Vein endothelial cell (primary cell): ENCODE measurements around the gene DIP2A.

- CAGE, long polyA plus RNA: no peak
Measured at GRCh38 chr21:45455011-45456379, 50.5 kb downstream of the COL18A1 start.

GRCh38 chr21:45550061-45551340, 8.3 kb upstream of the SLC19A1 start:
- CAGE, long polyA plus RNA: no peak

- CAGE, long polyA plus RNA: no peak
Measured at GRCh38 chr21:45556038-45556558, 13.9 kb upstream of the SLC19A1 start.

- CAGE, long polyA plus RNA: no peak
Measured at GRCh38 chr21:45642326-45643326, 899 bp upstream of the PCBP3 start.

- CAGE, long polyA plus RNA: no peak
Measured at GRCh38 chr21:45747737-45748140, 104.2 kb downstream of the PCBP3 start.

DNA sequence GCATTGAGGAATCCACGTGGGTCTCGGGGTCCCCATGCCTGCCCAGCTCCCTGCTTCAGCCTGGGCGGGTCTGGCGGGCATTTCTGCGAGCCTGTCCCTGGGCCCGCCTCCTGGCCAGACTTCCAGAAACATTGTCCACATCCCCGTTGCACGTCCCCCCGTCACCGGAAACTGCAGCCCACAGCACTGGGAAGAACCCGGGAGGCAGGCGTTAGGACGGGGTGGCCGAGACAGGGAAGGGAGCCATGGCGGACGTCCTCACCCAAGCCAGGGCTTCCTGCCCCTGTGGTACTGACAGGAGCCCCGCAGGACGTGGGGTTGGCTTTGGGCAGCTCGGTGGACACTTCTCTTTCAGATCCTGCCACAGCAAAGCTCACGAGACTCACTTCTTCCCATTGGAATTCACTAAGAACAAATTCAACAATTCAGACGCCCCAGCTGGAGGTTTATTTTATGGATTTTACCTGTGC, 113.0 kb upstream of the COL6A1 start:
- CAGE, long polyA plus RNA: no peak

GRCh38 chr21:46064930-46065961, 32.7 kb upstream of the COL6A2 start:
- CAGE, long polyA plus RNA: no peak

DNA sequence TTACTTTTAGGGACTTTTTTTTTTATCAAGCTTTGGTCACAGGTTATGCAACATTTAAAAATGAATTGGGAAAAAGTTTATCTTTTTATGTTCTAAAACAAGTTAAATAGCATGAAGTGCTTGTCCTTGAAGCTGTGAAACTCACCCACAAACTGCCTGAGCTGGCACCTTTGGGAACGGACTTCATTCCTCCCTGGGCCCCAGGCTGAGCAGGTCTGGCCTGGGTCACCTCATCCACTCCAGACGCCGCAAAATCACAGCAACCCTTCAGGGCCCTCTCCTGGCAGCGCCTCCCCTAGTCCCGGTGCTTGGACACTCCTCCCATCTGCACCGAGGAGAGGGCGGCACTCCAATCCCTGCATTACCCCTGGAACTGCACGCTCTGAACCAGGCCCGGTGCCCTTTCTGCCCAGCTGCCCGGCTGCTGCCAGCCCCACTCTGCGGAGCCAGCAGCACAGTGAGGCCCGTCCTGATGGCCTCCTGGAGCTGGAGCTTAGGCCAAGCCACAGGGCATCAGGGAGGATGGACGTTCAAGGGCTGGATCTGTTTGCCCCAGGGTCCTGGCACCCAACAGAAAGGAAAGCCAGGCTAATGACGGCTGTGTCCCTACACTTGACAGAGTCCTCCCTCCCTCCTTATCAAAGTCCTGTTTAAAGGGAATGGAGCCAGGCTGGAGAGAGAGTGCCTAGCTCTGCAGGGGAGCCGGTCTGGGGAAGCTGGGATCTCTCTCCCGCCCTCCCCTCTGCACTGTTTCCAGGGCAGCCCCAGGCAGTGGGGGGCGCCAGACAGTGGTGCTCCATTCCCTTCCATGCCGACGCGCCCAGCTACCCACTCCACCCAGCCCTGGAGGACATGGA, 12.6 kb downstream of the COL6A2 start:
- CAGE, long polyA plus RNA: no peak

GRCh38 chr21:46126257-46126980, 28.5 kb downstream of the COL6A2 start:
- CAGE, long polyA plus RNA: no peak

GRCh38 chr21:46129597-46129845, 25.9 kb downstream of the FTCD start:
- CAGE, long polyA plus RNA: no peak

GRCh38 chr21:46199329-46199967, 15.2 kb upstream of the SPATC1L start:
- CAGE, long polyA plus RNA: no peak

DNA sequence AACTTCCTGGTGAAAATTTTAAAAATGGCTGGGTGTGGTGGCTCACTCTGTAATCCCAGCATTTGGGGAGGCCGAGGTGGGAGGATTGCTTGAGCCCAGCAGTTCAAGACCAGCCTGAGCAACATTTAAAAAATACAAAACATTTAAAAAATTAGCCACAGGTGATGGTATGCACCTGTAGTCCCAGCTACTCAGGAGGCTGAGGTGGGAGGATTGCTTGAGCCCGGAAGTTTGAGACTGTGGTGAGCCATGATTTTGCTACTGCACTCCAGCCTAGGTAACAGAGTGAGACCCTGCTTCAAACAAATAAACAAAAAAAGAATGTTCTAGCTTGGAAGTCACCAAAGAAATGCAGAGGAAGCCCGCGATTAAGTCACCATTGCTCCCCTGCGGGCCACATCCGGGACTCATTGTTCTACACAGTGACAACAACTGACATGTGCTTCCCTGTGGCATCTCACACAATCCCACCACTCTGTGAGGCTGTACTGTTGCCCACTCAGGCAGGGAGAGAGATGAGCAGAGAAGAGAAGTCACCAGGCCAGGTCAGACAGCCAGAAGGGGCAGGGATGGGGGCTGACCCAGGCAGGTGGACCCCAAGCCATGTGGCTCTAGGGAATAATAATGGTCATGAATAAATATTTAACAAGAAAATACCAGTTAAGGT, 18.5 kb upstream of the SPATC1L start:
- CAGE, long polyA plus RNA: no peak

GRCh38 chr21:46320142-46321261, 3.2 kb downstream of the C21orf58 start:
- CAGE, long polyA plus RNA: no peak

GRCh38 chr21:46346096-46346327, 22.1 kb downstream of the PCNT start:
- CAGE, long polyA plus RNA: no peak

GRCh38 chr21:46425460-46426024, 33.1 kb upstream of the DIP2A start:
- CAGE, long polyA plus RNA: no peak

DNA sequence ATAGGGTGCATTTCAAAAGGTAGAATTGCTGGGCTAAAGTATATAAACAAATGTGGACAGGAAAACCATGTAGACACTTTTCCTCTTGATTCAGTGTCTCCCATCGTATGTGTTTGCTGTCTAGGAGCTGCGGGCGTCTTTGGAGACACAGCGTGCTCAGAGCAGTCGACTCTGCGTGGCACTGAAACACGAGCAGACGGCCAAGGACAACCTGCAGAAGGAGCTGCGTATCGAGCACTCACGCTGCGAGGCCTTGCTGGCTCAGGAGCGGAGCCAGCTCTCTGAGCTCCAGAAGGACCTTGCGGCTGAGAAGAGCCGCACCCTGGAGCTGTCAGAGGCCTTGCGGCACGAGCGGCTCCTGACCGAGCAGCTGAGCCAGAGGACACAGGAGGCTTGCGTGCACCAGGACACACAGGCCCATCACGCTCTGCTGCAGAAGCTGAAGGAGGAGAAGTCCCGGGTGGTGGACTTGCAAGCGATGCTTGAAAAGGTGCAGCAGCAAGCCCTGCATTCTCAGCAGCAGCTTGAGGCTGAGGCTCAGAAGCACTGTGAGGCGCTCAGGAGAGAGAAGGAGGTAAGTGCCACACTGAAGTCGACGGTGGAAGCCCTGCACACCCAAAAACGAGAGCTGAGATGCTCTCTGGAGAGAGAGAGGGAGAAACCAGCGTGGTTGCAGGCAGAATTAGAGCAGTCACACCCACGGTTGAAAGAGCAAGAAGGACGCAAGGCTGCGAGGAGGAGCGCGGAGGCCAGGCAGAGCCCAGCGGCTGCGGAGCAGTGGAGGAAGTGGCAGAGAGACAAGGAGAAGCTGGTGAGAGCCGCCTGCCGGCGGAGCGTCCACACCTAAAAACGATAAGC, 27.1 kb upstream of the DIP2A start:
- CAGE, long polyA plus RNA: no peak

DNA sequence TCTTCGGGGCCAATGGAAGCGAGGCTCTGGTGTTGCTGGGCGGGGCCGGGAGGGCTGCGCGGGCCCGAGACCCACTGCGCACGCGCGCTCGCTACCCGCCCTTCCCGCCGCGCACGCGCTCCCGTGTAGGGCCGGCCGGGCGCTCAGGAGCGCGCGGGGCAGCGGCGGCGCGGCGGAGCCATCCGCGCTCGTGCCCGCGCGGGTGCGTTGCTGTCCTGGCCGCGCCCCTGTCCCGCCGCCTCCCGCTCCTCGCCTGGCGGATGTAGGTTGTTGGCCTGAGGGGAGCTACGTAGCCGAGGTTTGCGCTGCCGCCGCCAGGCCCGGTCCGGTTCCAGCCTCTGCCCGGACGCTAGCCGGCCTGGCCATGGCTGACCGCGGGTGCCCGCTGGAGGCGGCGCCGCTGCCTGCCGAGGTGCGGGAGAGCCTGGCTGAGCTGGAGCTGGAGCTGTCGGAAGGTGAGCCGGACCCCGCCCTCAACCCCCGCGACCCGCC, at the start of gene DIP2A:
Gene DIP2A (plus strand): TSS at position 124 of the 492 bp plus-strand sequence.
- CAGE, long polyA plus RNA: no peak

GRCh38 chr21:46529712-46530534, 71.2 kb downstream of the DIP2A start:
- CAGE, long polyA plus RNA: no peak

DNA sequence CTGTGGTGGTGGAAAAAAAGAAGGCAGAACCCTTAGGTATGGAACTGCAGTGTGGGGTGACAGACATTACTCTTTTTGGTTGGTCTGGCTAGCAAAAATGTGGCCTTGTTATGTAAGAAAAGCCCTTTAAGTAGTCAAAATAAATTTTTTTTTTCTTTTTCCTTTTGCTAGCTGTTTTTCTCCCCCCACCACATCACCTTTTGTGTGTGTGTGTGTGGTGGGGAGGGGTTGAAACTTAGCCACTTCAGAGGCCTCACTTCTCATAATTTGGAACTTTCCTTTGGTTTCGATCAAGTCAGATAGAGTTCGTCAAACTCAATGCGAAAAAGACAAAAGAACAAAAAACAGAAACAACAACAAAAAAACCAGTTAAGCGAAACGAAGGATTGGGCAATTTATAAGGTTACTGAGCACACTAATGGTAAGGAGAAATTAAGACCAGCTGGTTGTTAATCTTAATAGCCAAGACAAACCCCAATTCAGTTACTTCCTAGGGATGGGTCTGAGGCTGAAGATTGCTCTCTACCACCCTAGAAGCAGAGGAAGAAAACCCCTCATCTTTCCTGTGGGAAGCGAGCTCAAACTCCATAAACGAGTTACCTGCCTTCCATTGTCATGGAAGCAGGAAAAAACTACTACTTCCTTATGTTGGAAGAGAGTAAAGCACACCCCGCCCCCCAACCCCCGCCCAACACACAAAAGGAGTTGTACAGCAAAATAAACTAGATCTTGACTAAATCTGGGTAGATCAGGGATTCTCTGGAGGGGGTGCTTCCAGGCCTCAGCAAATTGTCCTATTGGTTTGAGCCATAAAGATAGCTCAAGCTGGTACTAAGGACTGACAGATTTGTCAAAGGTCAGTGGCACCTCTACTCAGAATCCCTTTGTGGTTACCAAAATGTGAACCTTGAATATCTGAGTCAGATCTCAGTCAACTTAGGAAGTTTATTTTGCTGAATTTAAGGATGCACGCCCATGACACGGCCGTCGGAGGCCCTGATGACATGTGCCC, 1.6 kb upstream of the PRMT2 start:
- CAGE, long polyA plus RNA: no peak

DNA sequence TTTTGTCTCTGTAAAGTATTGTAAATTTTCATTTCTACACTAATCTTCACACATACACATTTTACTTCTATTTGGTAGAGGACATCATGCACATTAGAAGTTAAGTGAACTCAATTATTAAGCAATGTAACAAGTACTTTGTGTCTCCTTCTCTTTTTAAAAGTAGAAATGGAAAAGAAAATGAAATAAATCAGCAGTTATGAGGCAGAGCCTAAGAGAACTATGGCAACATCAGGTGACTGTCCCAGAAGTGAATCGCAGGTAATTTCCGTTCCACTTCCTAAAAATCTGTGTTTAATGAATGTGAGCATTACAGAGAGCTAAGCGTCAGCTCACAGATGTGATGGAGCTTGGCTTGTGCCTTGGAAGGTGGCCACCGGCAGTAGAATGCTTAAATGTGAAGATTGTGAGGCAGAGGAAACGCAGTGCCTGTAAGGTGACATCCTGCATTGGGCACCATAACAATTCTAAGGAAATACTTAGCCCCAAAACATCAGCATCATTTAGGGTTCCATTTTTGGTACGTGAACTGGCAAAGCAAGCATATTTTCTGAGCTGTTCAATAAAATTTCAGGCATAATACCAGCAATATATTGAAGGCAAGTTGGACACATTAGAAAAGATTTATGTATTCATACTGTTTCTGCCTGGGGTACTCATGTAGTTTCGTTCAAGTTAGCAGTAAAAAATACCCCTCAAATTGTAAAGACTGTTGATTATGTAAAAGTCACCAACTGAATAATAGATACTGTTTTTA, 1.4 kb downstream of the PRMT2 start:
- CAGE, long polyA plus RNA: no peak